Zone of skin (tissue), 1 donor: ENCODE measurements around the genes SPIN2A and MSN.

GRCh38 chrX:56763857-56764180 lies 34.8 kb downstream of the NBDY start:
- RRBS, result no CpG with 5 or more reads among the region's 9 CpGs

- RRBS, result 36% methylated on average over 3 of the region's 7 CpGs
Measured at GRCh38 chrX:56764333-56764627, 35.2 kb downstream of the NBDY start.

- RRBS, result no CpG with 5 or more reads among the region's 4 CpGs
Measured at GRCh38 chrX:56766829-56767118, 37.7 kb downstream of the NBDY start.

- RRBS, result no CpG with 5 or more reads among the region's 13 CpGs
Measured at GRCh38 chrX:56780748-56781348, 51.8 kb downstream of the NBDY start.

DNA sequence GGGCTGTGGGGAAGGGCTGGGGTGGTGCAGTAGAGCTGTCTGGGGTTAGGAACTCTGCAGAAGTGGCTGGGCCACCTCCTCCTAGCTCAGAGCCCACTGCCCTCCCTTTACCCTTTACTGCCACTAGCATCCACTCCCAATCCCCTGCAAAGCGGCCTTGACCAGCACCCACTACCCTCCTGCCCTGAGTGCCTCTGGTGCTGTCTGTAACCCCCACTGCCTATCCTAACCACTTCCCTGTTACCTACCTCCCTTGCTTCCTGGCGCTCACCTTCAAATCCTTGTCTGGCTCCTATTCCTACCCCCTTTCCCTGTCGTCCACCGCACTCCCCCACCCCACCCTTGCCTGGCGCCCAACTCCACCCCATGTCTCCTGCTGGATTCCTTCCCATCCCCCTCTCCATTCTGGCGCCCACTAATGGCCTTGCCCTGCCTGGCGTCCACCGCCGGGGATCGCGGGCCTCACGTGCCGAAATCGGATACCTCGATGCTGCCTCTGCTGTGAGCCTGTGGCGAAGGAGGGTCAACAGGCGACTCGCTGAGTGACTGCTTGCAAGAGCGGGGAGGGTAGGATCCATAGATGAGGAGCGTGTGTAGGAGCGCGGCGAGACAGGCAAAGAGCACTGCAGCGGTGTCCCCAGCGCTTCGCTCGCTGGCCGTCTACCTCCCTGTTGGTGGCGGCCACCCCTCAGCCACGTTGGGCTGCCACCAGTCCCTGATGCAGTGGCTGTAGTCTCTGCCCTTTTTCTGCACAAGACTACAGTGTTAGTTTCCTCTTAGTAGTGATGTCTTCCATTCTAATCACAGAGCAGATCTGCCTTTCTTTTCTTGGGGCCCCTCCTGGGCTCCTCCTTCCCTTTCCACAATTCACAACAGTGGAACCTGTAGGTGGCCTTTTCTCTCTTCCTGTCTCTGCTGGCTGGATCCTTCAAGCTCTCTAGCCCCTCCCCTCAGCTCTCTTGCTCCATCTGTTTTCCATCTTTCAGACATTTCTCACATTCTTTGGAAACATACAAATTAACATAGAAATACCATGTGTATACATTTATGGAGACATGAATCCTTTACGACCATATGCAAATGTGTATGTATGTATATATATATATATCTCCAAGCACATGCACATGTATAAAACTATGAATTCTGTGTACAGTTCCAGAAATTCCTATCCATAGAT lies at the start of gene SPIN2A:
SPIN2A (minus strand) TSS at position 621 of the 1,177 bp plus-strand sequence.
- RRBS, result no CpG with 5 or more reads among the region's 31 CpGs

GRCh38 chrX:57910601-57911314 lies 500 bp upstream of the ZXDA start:
- RRBS, result no CpG with 5 or more reads among the region's 13 CpGs

- RRBS, result no CpG with 5 or more reads among the region's 14 CpGs
Measured at GRCh38 chrX:63350562-63350890, 606 bp downstream of the SPIN4 start.

- RRBS, result no CpG with 5 or more reads among the region's 5 CpGs
Measured at GRCh38 chrX:63656795-63657357, 128.1 kb downstream of the ARHGEF9 start.

- RRBS, result no CpG with 5 or more reads among the region's 4 CpGs
Measured at GRCh38 chrX:63678152-63678797, 106.7 kb downstream of the ARHGEF9 start.

- RRBS, result 20% methylated on average over 5 of the region's 53 CpGs
Measured at GRCh38 chrX:63754264-63755256, 30.5 kb downstream of the ARHGEF9 start.

GRCh38 chrX:64206515-64207057 lies 1.1 kb upstream of the AMER1 start:
- RRBS, result 19% methylated on average over 2 of the region's 6 CpGs

DNA sequence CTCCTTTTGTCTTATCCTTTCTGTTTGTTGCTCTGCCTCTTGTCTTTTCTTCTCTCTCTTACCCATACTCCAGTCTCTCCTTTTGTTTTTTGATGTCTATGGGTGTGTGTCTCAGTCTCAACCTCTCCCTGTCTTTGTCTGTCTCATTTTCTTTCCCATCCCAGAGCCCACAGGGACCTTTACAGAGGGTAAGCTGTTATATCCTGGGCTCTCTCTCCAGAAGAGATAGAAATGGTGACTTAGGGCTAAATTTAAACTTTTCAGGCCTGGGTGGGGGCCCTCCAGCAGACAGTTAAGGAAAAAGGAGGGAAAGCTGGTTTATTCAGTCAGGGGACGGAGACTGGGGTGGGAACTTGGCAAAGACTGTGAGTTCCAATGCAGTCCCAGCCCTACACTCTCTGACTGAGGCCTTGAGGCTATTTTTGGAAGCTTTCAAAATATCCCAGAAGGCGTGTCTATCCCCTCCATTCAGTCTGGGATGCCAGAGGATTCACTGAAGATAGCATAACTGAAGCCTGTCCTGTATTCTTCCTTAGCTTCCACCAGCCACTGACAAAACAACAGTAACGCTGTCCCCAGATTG lies 32.2 kb upstream of the MSN start:
- RRBS, result no CpG with 5 or more reads among the region's 3 CpGs

- RRBS, result 13% methylated on average over 27 of the region's 56 CpGs
Measured at GRCh38 chrX:65667259-65668188, at the start of gene MSN. Gene MSN, plus strand, starts transcription at chrX:65667654.

- RRBS, result no CpG with 5 or more reads among the region's 1 CpG
Measured at GRCh38 chrX:65669770-65670254, 2.4 kb downstream of the MSN start.

- RRBS, result no CpG with 5 or more reads among the region's 5 CpGs
Measured at GRCh38 chrX:65689109-65689784, 21.8 kb downstream of the MSN start.

DNA sequence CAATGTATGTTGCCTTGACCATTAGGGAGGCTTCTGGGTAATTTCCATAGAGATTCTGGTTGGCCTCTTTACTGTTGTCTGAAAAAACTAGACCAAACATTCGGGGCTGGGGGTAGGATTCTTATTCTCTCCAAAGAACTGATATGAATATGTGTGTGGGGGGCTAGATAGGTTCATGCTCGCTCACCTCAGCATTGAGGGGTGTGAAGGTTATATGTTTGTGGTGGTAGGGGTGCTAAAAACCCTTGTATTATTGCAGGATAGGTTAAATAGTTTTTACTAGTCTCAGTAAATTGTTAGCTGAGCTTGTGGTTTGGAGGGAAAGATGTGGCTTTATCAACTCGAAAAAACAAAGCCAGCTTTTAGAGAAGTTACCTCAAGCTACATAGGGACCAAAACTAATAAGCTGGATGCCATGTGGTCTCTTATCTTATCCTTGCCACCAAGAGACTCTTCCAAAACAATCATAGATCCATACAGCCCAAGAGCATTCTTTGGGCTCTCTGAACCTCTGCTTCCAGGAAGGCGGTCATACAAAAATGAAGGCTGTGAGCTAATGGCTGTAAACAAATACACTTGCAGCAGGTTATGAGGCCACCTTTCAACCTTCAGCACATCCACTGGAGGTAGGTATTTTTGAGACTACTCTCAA lies 29.1 kb downstream of the MSN start:
- RRBS, result no CpG with 5 or more reads among the region's 4 CpGs

- RRBS, result no CpG with 5 or more reads among the region's 2 CpGs
Measured at GRCh38 chrX:65704087-65704624, 36.7 kb downstream of the MSN start.

DNA sequence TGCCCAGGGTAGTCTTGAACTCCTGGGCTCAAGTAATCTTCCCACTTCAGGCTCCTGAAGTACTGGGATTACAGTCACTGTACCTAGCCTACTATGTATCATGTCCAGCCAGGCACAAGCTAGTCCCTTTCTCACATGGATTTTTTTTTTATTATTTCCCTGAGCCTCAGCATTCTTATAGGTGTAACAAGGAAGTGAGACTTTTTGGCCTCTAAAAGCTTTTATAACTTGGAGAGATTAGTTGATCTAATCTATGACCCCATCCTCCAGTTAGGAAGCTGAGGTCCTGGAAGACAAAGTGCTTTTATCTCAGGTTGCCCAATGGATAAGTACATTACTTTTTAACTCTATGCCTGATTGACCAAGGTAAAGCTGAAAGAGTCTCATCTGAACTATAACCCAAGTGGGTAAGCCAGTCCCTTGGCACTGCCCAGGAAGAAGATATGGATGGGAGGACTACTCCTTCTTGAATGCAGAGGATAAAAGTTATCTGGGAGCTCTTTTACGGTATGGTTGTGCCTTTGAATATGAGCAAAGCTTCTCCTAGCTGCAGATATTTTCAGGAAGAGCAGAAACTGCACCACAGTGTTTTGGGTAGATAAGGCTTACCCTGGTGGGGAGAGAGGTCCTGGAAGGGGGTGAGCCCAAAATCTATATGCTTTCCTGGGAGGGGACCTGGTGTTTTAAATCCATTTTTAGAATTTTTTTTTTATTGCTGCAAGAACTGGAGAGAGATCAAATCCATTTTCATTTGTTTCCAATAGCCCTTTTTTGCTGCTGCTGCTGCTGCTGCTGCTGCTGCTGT lies 40.2 kb downstream of the VSIG4 start:
- RRBS, result no CpG with 5 or more reads among the region's 1 CpG

DNA sequence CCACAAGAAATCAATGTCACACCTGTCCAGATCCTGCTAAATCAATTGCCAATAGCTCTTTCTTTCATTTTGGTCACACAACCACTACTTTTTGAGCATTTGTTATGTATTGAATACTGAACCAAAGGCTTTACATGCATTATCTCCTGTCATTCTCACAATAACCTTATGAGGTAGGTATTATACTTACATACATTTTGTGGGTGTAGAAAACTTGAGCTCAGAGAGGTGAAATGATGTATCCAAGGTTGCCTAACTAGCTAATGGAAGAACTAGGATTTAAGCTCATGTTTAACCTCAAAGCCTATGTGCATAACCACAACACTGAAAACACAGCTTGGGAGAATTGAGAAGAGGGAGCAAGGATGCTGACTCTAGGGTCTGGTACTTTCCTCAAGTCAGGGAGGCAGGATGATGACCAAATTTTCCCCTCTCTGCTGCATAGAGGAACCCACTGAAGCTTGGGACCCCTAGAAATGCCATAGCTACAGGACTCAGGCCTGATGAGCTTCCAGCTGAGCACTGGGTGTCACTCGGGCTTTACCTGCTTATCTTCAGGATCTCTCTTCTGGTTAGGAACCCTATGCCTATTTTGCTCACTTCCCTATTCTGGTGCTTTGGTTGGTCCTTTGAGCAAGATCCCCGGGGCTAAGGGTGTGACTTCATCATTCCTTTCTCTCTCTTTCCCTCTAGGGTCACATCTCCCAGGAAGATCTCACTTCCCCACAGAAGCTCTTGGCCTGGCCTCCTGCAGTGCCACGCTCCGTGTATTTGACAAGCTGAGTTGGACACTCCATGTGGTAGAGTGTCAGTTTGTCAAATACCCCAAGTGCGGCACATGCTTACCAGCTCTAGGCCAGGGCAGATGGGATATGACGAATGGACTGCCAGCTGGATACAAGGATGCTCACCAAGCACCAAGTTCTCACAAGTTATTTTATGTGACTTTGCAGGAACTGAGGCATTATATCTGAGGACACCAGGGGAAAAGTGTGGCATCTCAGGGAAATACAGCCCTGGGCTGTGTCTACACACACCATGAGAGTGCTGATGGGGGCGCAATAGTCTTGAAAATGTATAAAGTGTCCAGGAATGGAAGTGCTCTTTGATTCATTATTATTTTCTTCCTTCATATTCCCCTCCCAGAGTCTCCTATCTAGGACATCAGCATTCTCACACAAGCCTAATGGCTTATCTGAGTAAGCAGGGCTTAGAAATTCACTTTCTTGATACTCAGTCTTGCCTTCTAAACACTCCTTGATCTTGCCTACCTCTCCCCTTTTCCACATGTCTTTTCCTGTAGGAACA lies 21.3 kb downstream of the VSIG4 start:
- RRBS, result no CpG with 5 or more reads among the region's 7 CpGs

DNA sequence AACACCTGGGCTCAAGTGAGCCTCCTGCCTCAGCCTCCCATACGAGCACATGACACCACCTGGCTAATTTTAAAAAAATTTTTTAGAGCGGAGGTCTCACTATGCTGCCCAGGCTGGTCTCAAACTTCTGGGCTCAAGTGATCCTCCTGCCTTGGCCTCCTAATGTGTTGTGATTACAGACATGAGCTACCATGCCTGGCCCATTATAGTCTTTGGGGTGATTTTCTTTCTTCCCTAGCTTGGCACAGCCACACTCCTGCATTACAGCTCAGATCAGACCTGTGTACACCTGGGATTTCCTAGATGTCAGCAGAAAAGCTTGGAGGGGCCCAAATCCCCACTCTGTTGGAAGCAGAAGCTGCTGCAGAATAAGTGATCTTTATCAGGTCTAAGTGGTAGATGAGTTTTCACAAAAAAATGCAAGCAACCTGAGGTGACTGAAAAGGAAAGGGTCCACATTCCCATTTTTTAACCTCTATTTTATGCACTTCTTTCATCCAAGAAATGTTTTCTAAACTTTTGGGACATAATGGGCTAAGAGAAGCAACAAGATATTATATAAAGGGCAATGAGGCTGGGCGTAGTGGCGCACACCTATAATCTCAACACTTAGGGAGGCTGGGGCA lies 27.9 kb downstream of the OPHN1 start:
- RRBS, result no CpG with 5 or more reads among the region's 4 CpGs